ENCODE results near the gene TMEM204.

- RRBS, result 95% methylated on average over 11 of the region's 40 CpGs
These were observed 2.2 kb upstream of the RHOT2 start for GRCh38 chr16:665401-666451.

DNA sequence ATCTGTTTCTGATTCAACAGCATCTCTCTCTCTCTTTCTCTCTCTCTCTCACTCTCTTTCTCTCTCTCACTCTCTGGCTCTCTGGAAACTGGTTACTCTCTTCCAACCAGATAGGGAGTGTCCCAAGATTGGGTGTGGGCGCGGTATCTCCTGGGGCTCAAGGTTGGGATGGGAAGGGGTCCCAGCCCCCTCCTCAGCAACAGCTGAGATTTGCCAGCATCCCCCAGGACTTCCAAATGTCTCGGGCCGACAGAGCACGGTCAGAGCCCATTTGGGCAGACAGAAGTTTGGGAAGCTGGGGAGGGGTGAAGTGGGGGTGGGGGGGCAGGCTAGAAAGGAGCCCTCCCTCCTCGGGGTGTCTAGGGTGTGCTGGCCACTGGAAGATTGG is 2.7 kb upstream of the WDR24 start:
- RRBS, result no CpG with 5 or more reads among the region's 6 CpGs

GRCh38 chr16:739886-740520 is 794 bp downstream of the CIAO3 start:
- RRBS, result 22% methylated on average over 8 of the region's 29 CpGs

DNA sequence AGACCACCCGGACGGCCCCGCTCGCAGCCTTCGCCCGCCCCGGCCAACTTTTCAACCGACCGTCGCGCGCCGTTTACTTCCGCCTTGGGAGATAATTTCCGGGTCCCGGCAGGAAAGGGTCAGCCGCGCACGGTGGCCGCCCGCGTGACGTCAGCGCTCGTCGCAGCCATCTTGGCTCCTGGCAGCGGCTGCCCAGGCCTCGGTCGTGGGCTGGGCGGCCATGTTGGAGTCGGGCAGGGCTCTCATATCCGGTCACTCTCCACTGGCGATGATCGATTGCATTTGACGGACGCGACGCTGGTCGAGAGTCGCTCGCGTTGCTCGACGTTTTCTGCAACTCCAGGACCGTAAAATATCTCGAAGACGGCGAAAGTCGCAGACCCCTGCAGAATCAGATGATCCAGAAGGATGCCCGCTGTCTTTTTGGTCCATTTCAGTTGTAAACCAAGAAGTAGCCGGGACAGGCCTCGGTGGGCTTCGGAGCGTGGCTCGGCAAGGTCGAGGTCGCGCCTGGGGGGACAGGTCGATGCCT is 7.2 kb upstream of the GNG13 start:
- RRBS, result 1% methylated on average over 9 of the region's 59 CpGs

DNA sequence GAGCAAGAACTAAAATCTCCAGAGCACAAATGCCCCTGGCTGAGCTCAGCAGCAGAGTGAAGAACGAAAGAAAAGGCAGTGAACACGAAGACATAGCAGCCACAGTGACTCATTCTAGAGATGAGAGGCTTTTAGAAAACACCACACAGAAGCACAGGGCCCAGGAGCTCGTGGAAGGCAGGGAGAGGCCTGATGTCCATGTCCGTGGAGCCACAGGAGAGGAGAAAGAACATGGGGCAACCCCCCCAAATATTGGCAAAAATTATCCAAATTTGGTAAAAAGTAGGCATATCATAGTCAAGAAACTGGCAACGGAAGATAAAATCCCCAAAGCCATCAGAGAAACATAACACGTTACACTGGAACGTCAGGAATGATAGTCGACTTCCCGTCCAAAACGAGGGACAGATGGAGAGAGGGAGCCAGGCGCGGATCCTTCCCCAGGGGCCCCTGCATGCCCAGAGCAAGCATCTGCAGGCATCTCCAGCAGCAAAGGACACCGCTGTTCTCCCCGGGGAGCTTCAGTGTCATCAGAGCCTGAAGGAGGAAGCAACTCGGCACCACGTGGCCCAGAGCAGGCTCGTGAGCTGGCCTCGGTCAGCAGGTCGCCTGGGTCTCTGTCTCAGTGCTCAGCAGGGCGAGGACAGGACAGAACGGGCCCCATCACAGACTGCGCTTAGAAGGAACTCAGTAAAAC is 50.2 kb downstream of the LMF1 start:
- RRBS, result no CpG with 5 or more reads among the region's 22 CpGs

GRCh38 chr16:984122-984709 is 2.6 kb downstream of the SOX8 start:
- RRBS, result 66% methylated on average over 5 of the region's 22 CpGs

DNA sequence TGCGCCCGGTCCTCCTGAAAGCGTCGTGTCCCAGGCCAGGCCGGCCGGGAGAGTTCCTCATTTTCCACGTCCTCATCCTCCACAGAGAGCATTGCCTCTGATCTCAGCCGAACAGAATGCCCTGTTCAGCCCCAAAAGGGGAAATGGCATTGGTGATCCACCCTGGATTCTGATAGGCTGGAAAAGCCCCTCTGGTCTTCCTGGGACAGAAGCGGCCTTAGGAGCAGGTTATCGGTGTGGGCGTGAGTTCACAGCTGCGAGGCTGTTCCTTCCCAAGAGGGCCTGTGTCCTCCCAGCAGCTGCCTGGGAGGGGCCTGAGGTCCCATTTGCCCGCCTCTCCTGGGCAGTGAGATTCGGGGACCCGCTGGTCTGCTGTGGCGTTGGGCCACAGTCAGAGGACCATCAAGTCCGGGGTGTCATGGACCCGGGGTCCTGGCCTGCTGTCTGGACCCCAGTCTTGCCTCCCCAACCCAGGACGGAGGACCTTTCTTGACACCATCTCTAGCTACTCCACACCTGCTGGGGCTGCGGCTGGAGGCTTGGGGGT is 7.2 kb downstream of the SOX8 start:
- RRBS, result 20% methylated on average over 1 of the region's 20 CpGs

GRCh38 chr16:1107685-1108055 is 11.6 kb upstream of the C1QTNF8 start:
- RRBS, result no CpG with 5 or more reads among the region's 13 CpGs

GRCh38 chr16:1153266-1154286 is 670 bp downstream of the CACNA1H start:
- RRBS, result 86% methylated on average over 79 of the region's 146 CpGs

- RRBS, result 35% methylated on average over 6 of the region's 35 CpGs
These were observed 30.3 kb downstream of the CACNA1H start for GRCh38 chr16:1183072-1183676.

- RRBS, result 83% methylated on average over 2 of the region's 15 CpGs
These were observed 6.0 kb upstream of the BAIAP3 start for GRCh38 chr16:1327403-1327944.

GRCh38 chr16:1370226-1370539 is 18.5 kb downstream of the GNPTG start:
- RRBS, result 100% methylated on average over 7 of the region's 21 CpGs

- RRBS, result no CpG with 5 or more reads among the region's 26 CpGs
These were observed 3.8 kb upstream of the CCDC154 start for GRCh38 chr16:1448126-1448588.

- RRBS, result 95% methylated on average over 12 of the region's 22 CpGs
These were observed 7.5 kb downstream of the TELO2 start for GRCh38 chr16:1500675-1501035.

DNA sequence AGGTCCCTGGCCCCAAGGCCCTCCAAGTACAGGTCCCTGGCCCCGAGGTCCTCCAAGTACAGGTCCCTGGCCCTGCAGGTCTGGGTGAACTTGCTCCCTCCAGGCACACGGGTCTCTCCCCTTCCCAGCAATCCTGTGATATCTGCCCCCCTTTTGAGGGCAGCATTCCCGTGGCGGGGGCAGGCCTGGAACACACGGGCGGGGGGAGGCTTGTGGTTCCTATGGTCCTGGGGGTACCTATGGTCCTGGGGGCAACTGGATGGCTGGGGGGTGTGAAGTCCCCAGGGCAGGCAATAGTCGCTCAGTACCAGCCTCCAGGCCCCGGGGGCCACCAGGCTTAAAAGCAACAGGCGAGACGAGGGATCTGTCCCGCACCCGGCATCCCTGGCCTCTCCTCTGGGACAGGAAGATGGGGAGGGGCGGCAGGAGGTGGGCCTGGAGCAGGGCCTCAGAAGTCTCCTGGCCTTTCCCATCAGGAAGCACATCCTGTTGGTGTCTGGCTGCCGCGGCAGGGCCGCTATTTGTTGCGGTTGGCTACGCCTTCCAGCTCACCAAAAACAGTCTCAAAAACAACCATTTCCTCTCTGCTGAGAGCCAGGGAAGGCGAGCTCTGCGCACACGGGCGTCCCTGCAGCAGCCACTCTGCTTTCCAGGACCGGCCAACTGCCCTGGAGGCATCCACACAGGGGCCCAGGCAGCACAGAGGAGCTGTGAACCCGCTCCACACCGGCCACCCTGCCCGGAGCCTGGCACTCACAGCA is at the start of gene TMEM204:
Gene TMEM204, plus strand, starts transcription at position 575 of the 761 bp plus-strand sequence.
- RRBS, result 87% methylated on average over 6 of the region's 26 CpGs

GRCh38 chr16:1537662-1538457 is 4.4 kb downstream of the TMEM204 start:
- RRBS, result 98% methylated on average over 5 of the region's 35 CpGs

DNA sequence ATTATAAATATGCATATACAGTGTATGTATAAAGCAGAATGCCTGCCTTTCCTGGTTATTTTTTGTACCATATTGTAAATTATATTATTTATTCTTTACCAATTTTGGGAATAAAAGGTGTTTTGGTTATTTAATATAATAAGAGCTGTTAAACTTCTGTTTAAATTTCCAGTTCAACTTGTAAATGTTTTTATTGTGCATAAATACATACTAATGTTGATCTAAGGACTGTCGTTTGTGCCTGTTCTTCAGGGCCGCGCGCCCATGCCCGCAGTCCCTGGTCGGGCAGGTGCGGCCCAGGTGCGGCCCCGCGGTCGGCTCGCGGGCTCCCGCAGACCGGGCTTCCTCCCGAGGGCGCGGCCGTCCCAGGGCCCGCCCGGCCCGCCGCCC is 400 bp upstream of the JPT2 start:
- RRBS, result 1% methylated on average over 7 of the region's 23 CpGs

DNA sequence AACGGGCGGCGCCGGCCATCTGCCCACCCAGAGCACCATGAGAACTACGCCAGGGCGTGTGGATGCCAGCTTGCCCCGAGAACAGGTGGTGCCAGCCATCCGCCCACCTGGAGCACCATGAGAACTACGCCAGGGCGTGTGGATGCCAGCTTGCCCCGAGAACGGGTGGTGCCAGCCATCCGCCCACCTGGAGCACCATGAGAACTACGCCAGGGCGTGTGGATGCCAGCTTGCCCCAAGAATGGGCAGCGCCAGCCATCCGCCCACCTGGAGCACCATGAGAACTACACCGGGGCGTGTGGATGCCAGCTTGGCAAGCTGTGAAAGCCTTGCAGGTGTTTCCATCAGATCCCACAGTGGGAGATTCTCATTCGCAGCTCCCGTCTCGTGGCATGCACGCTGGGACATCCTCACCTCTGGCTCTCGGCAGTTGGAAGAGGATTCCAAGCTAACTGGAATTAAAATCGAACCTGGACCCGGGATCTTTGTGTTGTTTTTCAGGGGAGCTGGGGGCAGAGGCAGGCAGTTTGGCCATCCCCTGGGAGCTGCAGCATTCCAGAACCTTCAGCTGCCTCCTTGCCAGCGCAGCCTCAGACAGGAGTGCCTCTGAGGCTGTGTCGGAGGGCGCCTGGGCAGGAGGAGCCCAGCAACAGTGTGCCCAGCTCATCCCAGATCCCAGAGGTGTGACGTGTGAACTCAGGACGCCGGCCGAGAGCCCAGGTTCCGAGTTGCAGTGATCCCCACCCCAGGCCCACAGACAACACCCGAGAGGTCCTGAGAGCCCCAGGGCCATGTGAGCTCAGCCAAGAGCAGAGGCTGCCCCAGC is 26.8 kb downstream of the MAPK8IP3 start:
- RRBS, result no CpG with 5 or more reads among the region's 35 CpGs

- RRBS, result no CpG with 5 or more reads among the region's 30 CpGs
These were observed 3.5 kb downstream of the NME3 start for GRCh38 chr16:1767732-1768426.

GRCh38 chr16:1769168-1769999 is 2.0 kb downstream of the NME3 start:
- RRBS, result 96% methylated on average over 2 of the region's 21 CpGs

All from CMK (cell line).